Karpas-422 (cell line): ENCODE measurements around the gene HARBI1.

GRCh38 chr11:46320540-46321253 is 26.6 kb upstream of the DGKZ start:
- PRO-cap, result no peak
- RAMPAGE, long total RNA, result no peak

GRCh38 chr11:46331382-46331785 is 15.9 kb upstream of the DGKZ start:
- PRO-cap, result no peak
- RAMPAGE, long total RNA, result no peak

DNA sequence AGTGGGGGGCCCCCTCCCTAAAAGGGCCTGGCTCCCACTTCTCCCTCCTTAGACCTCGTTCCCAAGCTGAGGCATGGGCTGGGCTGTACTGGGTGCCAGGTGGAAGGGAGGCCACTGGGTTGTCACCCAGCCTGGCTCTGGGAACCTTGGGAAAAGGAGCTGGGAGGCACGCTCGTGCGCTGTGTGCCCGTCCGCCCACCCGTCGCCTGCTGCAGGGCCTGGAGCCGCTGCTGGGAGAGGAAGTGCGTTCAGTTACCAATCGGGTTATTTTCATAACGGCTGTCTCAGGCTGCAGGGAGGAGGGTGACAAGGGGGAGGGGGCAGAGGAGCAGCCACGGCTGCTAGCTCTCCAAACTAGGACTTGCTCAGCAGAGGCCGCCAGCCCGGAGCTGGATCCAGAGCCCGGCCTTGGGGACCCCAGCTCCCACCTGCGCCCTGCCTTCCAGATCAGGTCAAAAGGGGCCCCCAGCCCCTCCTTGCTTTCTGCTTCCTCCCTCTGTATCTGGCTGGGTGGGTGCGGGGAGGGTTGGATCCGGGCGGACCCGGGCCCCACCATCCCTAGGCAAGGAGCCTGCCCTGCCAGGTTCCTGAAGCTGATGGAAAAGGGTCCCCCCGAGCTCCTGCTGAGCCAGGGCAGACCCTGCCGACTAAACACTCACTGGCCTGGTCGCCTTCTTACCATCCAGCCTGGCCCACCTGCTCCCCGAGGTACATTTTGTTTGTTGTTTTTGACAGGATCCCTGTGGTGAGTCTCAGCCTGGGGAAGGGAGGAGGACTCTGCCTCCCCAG is 14.2 kb downstream of the DGKZ start:
- PRO-cap, result bidirectional peak, plus-strand start at position 300 of the sequence, minus-strand start at position 229 of the sequence
- RAMPAGE, long total RNA, result no peak

GRCh38 chr11:46363565-46364175 is 16.4 kb downstream of the DGKZ start:
- PRO-cap, result no peak
- RAMPAGE, long total RNA, result no peak

GRCh38 chr11:46382877-46383480 is 1.5 kb downstream of the MDK start:
- PRO-cap, result no peak
- RAMPAGE, long total RNA, result no peak

- PRO-cap, result no peak
- RAMPAGE, long total RNA, result no peak
Observed at GRCh38 chr11:46492449-46492845, 100.9 kb upstream of the CHRM4 start.

DNA sequence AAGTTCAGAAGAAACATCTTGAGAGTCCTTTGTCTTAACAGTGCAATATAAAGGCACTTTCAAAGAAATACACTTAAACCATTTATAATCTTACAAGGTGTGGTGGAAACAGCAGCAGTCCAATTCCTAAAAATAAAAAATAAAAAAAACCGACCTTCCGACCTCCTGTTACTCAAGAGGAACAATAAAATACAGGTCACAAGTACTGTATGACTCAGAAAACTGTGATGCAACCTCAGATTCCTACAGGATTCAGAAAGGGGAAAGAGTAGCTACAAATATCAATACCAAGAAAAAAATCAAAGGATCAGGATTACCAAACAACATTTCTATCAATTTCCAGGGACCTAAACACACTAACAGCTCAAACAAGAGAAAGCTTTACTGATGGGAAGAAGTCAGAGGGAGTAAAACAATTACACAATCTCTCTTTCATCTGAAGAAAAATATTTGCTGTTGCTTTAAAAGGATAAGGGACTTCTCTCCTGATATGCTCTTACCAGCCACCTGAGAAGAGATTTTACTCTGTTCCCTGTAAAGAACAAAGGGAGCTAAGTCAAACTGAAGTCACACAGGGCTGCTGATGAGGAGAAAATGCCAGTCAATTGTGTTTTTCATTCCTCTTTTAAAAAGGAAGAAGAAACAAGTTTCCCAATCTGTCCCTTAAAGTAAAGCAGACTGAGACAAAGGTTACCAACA is 39.5 kb downstream of the AMBRA1 start:
- PRO-cap, result no peak
- RAMPAGE, long total RNA, result no peak

- PRO-cap, result no peak
- RAMPAGE, long total RNA, result no peak
Observed at GRCh38 chr11:46560323-46560729, 33.5 kb downstream of the AMBRA1 start.

DNA sequence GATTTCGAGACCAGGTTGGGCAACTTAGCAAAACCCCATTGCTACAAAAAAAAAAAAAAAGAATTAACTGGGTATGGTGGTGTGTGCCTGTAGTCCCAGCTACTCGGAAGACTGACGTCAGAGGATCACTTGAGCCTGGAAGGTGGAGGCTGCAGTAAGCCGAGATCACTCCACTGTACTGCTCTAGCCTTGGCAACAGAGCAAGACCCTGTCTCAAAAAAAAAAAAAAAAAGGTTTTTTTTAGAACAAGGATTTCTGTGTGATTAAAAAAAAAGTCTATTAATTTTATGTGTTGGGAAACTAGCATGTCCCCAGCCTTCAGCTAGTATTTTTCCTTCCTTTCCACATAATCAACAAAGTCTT is 5.6 kb upstream of the AMBRA1 start:
- PRO-cap, result no peak
- RAMPAGE, long total RNA, result no peak

DNA sequence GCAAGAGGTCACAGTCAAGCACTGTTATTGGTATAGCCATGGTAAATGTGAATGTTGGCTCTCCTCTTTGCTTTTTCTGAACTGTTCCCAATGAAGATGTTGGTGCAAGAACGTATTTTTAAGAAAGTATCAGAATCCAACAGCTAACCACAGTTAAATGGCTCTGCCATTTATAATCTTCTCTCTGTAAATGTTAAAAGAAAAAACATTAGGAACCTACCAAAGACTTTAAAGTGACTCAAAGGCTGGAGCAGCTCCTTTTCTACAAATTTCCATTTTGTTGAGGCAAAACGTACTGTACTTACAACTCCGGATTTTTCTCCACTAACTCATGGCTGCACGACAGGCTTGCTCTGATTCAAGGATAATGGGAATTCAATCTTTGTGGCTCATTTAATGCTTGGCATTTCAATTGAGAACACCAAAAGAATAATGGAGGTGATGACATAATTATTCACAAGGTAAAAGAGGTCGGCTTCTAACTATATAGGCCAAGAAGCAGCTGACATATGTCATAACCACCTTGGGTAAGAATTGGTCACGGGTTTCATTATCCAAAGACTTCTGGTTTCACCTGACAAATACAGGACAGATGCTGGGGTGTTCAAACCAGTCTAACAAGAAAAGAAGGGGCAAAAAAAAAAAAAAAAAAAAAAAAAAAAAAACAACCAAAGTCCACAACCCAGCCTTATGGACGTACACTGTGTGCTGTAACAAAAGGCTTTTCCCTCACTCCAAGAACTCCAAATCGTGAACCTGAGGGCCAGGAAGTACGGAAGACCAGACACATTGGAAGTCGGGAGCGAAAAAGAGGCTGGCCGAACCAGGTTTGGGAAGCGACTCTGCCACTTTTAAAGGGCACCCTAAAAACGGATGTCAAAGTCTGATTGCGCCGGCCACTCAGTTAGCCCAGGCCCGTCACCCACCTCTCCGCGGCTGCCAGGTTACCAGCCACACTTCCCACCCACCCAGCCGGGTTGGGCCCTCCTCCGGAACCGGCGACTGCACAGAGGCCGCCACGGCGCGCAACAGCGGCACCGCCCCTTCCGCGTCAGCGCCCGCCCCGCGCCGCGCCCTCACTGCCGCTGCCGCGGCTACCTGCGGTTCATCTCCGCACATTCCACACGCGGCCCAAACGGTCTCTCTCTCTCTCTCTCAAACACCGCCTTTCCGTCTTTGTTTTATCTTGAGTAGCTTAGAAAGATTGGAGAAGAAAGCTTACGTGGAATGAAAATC is at the start of gene HARBI1:
Gene HARBI1 (minus strand): TSS at position 1,030 of the 1,236 bp plus-strand sequence.
- PRO-cap, result bidirectional peak, plus-strand start at position 1,085 of the sequence, minus-strand start at position 932 of the sequence
- RAMPAGE, long total RNA, result no peak

- PRO-cap, result no peak
- RAMPAGE, long total RNA, result no peak
Observed at GRCh38 chr11:46670997-46671310, 29.5 kb downstream of the ARHGAP1 start.

GRCh38 chr11:46678629-46679659 is 21.5 kb downstream of the ARHGAP1 start:
- PRO-cap, result no peak
- RAMPAGE, long total RNA, result no peak

- PRO-cap, result no peak
- RAMPAGE, long total RNA, result no peak
Observed at GRCh38 chr11:46895716-46896157, 22.6 kb downstream of the LRP4 start.

DNA sequence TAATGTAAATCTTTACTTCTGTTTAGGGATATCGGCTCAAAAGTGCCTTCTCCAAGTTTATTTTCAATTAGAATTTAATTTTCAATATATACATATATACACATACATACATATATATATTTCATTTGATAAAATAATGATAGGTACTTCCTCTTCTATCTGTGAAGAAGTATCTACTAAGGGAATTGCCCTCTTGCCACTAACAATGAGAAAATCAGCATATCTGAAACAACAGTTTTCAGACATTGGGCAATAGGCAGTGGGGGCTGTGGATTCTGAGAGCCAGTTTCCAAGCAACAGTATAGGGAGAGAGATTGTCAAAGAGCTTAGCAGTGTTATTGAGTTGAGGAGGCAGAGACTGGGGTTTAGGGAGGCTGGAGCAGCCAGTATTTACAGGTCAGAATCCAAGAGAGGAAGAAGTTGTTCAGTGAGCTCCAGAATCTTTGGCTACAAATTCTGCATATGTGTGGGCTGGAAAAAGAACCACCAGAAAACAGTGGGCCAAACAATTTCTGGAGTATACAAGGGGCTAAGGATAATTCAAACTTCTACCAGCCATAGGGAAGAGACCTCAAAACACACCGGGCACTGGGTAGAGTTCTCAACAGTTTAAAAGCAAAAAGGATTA is 119.3 kb downstream of the ARFGAP2 start:
- PRO-cap, result no peak
- RAMPAGE, long total RNA, result no peak

- PRO-cap, result no peak
- RAMPAGE, long total RNA, result no peak
Observed at GRCh38 chr11:47147656-47148467, 28.8 kb downstream of the ARFGAP2 start.

- PRO-cap, result no peak
- RAMPAGE, long total RNA, result no peak
Observed at GRCh38 chr11:47153361-47153819, 23.3 kb downstream of the ARFGAP2 start.

GRCh38 chr11:47160729-47161698 is 15.7 kb downstream of the ARFGAP2 start:
- PRO-cap, result no peak
- RAMPAGE, long total RNA, result no peak

GRCh38 chr11:47177022-47177919 is 592 bp upstream of the ARFGAP2 start:
- PRO-cap, result bidirectional peak, plus-strand start at chr11:47177088, minus-strand start at chr11:47176877; bidirectional peak, plus-strand start at chr11:47177640, minus-strand start at chr11:47177438
- RAMPAGE, long total RNA, result no peak

GRCh38 chr11:47215986-47216928 is 1.5 kb downstream of the DDB2 start:
- PRO-cap, result no peak
- RAMPAGE, long total RNA, result no peak

DNA sequence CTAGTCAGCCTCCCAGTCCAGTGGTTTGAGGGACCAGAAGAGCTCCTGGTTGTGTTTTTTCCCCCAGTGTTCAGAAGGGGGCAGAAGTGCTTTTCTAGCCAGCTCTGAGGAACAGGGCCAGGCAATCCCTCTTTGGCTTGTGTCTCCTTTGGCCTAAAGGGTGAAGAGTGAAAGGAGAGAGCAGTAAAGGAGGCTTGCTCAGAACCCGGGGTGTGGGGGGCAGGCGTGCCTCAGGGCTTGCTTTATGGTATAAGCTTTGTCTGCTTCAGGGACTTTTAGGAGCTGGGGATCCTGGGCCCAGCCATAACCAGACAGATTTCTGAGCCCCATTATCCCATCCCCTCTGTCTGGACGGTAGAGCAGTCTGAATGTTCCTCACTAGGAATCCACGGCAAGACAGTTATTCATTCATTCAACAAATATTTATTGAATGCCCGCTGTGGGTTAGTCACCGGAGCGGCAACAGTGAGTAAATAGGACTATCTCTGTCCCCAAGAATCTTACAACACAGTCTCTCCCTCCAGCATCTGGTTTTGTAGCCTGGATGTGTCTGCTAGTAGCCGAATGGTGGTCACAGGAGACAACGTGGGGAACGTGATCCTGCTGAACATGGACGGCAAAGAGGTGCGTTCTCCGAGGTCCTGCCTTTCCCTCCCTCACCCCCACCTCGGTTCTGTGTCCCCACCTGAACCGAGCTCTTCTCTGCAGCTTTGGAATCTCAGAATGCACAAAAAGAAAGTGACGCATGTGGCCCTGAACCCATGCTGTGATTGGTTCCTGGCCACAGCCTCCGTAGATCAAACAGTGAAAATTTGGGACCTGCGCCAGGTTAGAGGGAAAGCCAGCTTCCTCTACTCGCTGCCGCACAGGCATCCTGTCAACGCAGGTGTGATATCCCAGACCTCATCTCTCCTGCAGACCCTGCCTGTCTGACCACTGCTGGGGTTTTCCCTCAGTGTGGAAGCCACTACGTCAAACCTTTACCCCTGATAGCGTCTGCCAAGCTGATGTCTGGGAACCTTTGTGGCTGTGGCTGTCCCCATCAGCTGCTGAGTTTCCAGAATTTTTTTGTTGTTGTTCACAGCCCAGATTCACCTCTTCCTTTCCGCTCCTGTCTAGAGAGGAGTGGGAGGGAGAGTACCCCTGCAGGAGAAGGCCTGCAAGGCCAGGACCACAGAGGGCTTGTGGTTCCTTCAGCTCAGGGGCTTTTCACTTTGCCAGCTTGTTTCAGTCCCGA is 14.1 kb downstream of the ACP2 start:
- PRO-cap, result no peak
- RAMPAGE, long total RNA, result no peak